HT1080 (cell line): ENCODE measurements around a stretch of chr1.

DNA sequence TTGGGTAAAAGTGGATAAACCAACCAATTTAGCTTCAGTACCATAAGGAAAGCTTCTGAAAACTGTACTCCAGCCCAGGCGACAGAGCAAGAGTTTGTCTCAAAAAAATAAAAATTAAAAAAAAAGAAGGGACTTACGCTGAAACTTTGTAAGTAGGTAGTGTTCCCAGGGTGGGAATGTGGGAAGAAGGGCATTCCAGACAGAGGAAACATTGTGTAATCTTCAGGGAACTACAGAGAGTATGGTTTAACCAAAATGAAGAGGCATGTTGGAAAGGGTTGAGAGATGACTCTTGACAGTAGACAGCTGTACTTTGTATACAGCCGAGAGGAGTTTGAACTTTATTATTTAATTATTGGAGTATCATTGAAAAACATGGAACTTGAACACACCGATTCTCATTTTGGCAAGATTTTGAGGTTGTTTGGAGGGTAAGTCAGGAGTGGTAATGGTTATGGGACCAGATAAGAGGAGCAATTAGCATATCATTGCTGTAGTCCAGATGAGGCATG lies 43.1 kb downstream of the PPP2R5A start:
RAMPAGE:
- cytosol, long total RNA, result no peak
- long total RNA, result no peak
- nucleus, long total RNA, result no peak

RAMPAGE:
- cytosol, long total RNA, result no peak
- long total RNA, result no peak
- nucleus, long total RNA, result no peak
Measured at GRCh38 chr1:212364498-212365519, 49.9 kb downstream of the PACC1 start.

DNA sequence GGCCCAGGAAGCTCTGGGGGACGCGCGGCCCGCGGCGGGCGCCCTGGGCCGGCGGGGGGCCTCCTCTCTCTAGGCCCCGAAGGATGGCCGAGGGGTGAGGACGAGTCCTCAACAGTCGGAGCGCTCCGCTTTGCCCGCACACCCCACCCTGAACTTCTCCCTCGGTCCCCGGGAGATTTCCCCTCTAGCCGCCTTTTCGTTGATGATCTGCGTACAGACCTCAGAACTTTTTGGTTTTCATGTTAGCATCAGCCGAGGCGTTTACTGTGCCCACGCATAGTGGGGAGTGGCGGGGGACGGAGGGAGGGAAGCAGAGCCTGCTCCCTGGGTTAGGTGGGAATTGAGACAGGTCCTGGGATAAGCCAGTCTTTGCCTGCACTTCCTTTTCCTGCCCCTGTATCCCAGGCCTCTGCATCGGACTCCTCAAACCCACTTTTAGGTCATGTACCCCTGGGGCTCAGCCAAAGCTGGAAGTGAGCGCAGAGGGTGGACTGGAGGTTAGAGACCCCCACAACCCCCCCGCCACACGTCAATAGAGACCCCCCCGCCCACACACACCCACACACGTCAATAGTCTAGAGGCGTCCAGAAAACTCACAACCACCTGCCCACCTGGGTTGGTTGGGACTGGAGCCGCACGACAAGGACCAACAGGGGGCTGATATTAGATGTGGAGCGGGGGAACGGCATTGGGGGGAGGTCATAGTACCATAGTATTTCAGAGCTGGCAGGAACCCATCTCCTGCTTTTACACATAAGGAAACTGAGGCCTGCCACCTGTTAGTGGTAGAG lies 680 bp downstream of the NENF start:
RAMPAGE:
- cytosol, long total RNA, result no peak
- long total RNA, result no peak
- nucleus, long total RNA, result no peak

DNA sequence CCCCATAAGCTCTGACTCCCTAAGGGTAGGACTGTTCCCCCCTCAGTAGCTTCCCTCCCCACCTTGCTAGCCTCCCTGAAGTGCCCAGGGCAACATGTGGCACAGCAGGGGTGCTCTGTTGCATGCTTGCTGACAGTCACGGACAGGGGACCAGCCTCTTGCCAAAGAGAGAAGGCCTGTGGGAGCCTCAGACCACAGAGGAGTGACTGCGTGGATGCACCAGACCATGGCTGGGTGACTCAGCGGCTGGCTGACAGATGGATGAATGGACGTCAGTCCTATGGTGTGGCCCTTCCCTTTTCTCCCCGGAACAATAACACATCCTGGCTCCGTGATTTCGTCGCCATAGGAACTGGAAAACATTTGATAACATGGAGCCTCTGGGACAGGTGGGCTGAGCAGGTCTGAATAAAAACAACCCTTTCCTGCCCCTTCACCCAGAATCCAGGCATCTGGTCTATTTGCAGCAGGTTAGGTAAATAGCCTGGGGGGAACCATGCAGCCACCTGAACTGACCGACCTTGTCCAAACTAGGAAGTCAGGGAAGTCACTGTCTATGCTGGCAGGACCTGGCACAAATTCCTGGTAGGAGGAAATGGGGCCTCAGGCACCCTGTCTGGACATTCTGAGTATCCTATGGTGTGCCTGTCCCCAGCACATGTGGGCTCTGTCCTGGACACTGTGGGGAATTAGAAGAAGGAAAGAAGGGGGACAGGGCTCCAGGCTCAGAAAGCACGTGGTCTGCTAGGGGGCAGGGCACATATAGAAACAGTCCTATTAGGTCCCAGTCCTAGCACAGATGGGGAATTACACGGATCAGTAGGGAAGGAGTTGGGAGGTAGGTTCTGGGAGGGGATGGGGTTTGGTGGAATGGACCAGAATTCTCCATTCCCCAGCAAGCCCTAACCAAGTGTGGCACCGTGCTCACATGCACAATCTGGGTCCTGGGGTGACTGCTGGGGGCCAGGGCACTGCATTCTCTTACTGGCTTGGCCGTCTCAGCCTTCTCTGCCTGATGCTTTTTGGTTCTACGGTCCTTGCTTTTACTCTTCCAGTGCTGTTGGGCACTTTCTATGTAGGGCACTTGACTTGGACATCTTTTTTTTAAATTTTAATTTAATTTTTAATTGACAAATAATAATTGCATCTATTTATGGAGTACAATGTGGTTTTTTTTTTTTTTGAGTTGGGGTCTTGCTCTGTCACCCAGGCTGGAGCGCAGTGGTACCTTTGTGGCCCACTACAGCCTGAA lies 53.6 kb downstream of the NENF start:
RAMPAGE:
- cytosol, long total RNA, result no peak
- long total RNA, result no peak
- nucleus, long total RNA, result no peak

DNA sequence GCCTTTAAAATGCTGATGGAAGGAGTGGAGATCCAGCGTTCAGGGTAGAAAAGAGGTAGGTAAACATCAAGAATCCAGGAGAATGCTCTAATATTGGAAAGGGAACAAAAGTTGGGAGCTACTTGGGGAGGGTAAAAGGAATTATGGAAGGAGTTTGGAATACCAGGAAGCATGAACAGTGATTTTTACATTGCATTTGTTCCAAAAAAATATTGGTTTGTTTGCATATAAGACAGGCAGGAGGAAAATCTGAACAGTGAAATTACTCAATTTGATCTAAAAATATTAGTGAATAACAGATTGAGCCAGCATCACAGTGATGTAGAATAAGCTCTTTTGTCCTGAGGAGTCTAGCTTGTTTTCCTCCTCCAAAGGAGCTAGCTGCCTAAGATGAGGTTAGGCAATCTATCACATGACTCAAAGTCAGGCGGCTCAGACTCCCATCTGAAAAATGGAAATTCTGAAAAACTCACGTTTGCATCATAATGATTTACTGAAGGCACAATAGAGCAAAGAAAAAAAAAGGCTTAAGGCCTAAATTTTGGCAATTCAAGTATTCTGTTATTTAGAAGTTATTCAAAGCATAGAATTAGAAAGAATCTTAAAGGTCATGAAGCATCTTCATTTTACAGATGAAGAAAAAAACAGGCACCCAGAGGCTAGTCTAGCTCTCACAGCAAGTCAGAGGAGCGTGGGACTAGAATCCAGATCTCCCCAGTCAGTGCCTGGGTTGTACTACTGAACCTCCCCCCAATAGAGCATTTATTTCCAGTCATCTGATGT lies 62.7 kb upstream of the ATF3 start:
RAMPAGE:
- cytosol, long total RNA, result no peak
- long total RNA, result no peak
- nucleus, long total RNA, result no peak

RAMPAGE:
- cytosol, long total RNA, result no peak
- long total RNA, result no peak
- nucleus, long total RNA, result no peak
Measured at GRCh38 chr1:212587460-212587708, 21.2 kb upstream of the ATF3 start.

DNA sequence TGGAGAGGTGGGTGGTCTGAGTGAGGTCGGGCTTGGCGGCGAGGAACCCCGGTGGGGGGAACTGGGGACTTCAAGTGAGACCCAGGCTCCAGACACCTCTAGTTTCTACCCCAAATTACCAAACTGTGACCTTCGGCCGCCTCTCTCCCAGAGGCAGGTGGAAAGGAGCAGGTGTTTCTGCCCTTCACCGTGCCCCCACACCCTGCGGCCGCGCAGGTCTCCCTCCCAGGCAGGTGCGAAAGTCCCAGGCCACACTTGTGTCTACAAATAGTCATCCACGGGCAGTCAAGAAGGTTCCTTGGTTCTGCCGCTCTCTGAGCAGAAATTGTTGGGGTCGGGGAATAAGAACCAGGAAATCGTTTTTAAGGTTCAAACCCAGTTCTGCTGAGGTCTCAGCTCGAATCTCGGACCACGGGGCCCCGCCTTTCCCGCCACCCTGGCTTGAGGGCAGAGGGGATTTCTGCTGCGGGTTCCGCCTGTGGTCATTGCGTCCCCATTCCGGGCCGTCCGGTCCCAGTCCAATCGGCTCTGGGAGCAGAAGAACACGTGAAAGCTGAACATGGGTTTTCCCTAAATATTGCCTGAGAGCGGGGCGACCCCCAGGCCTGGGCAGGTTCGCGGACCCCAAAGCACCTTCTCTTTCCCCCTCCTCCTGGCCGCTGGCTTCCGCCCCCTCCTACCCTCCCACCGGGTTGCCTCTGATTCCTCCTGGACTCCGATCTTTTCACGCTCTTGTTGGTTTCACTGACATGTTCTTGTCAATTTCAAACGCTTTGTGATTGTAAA lies 1.2 kb upstream of the ATF3 start:
RAMPAGE:
- cytosol, long total RNA, result no peak
- long total RNA, result no peak
- nucleus, long total RNA, result no peak

DNA sequence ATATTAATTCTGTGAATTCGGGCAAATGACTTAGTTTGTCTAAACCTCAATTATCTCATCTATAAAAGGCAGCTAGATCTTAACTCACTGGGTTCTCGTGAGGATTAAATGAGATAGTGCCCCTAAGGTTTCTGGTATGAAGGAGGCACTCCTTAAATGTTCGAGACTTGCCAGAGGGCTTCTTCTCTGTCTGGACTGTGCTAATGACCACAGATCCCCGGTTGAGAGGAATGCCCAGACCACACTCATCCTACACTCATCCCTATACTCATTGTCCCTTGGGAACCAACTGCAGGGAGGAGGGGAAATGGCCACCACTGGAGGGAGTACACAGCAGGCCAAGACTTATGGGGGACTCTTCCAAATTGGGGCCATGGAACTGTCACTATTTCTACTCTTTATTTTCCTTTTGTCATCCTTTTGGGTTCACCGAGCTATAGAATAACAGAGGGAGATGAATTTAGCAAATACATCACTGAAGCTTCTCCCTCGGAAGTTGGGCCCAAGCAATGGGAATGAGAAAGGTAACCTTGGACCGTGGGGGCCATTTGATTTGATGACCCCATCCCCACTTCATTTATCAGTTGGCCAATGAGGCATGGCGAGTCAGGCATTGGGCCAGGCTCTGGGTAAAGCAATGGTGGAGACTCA lies 5.0 kb downstream of the ATF3 start:
RAMPAGE:
- cytosol, long total RNA, result no peak
- long total RNA, result no peak
- nucleus, long total RNA, result no peak

DNA sequence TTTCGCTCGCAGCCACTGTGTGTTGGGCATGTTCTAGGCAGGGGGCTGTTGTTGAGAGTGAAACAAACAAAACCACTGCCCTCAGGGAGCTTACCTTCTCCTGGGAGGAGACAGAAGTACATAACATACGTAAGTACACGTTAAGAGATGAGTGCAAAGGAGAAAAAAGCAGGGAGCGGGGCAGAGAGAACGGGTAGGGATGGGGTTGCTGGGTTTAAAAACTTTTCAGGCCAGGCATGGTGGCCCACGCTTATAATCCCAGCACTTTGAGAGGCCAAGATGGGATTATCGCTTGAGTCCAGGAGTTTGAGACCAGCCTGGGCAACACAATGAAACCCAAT lies 6.7 kb downstream of the ATF3 start:
RAMPAGE:
- cytosol, long total RNA, result no peak
- long total RNA, result no peak
- nucleus, long total RNA, result no peak

GRCh38 chr1:212616926-212617398 lies 7.3 kb upstream of the GARIN4 start:
RAMPAGE:
- cytosol, long total RNA, result no peak
- long total RNA, result no peak
- nucleus, long total RNA, result no peak

RAMPAGE:
- cytosol, long total RNA, result no peak
- long total RNA, result no peak
- nucleus, long total RNA, result no peak
Measured at GRCh38 chr1:212638423-212638988, 14.2 kb downstream of the GARIN4 start.

DNA sequence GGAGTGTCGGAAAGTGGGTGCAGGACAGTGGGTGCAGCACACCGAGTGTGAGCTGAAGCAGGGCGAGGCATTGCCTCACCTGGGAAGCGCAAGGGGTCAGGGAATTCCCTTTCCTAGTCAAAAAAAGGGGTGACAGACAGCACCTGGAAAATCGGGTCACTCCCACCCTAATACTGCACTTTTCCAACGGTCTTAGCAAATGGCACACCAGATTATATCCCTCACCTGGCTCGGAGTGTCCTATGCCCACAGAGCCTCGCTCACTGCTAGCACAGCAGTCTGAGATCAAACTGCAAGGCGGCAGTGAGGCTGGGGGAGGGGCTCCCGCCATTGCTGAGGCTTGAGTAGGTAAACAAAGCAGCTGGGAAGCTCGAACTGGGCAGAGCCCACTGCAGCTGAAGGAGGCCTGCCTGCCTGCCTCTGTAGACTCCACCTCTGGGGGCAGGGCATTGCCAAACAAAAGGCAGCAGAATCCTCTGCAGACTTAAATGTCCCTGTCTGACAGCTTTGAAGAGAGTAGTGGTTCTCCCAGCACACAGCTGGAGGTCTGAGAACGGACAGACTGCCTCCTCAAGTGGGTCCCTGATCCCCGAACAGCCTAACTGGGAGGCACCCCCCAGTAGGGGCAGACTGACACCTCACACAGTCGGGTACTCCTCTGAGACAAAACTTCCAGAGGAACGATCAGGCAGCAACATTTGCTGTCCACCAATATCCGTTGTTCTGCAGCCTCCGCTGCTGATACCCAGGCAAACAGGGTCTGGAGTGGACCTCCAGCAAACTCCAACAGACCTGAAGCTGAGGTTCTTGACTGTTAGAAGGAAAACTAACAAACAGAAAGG lies 34.1 kb downstream of the GARIN4 start:
RAMPAGE:
- cytosol, long total RNA, result no peak
- long total RNA, result no peak
- nucleus, long total RNA, result no peak

GRCh38 chr1:212728613-212728991 lies 29.0 kb upstream of the BATF3 start:
RAMPAGE:
- cytosol, long total RNA, result no peak
- long total RNA, result no peak
- nucleus, long total RNA, result no peak

RAMPAGE:
- cytosol, long total RNA, result no peak
- long total RNA, result no peak
- nucleus, long total RNA, result no peak
Measured at GRCh38 chr1:212915183-212916162, 34.9 kb upstream of the VASH2 start.

RAMPAGE:
- cytosol, long total RNA, result no peak
- long total RNA, result no peak
- nucleus, long total RNA, result no peak
Measured at GRCh38 chr1:213005531-213006176, 10.0 kb downstream of the ANGEL2 start.

GRCh38 chr1:213045307-213045817 lies 5.7 kb upstream of the RPS6KC1 start:
RAMPAGE:
- cytosol, long total RNA, result no peak
- long total RNA, result no peak
- nucleus, long total RNA, result no peak

DNA sequence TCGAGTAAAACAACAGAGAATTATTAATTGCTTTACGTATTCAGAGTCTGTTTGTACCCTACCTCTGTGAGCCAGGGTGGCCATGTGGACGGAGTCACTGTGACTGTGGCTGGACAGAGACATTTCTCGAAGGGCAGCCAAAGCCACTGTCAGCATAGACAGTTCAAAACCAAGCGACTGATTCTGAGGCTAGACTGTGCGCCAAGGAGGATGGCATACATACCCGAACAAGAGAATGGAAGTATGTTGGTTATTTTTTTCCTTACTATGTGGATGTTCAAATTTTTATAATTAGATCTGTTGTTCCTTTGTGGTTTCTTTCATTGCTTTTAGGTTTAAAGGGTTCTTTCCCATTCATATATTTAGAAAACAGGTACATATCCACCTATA lies 390.9 kb upstream of the PROX1 start:
RAMPAGE:
- cytosol, long total RNA, result no peak
- long total RNA, result no peak
- nucleus, long total RNA, result no peak

DNA sequence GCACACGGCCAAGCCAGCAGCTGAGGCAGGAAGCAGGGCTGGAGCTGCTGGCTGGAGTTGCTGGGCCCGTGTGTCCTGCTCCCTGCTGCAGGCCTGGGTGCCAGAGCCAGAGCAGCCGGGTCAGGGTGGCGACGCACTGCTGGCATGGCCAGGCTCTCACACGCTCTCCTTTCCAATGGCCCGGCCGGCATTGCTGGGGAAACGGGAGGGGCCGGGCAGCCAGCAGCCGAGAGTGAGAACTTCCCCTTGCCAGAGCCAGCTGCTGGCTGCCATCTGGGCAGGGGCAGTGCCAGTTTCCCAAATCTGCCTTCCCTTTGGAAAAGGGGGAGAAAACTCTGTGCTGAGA lies 82.4 kb upstream of the PROX1 start:
RAMPAGE:
- cytosol, long total RNA, result no peak
- long total RNA, result no peak
- nucleus, long total RNA, result no peak

RAMPAGE:
- cytosol, long total RNA, result no peak
- long total RNA, result no peak
- nucleus, long total RNA, result no peak
Measured at GRCh38 chr1:214107222-214108050, 119.7 kb downstream of the PROX1 start.

DNA sequence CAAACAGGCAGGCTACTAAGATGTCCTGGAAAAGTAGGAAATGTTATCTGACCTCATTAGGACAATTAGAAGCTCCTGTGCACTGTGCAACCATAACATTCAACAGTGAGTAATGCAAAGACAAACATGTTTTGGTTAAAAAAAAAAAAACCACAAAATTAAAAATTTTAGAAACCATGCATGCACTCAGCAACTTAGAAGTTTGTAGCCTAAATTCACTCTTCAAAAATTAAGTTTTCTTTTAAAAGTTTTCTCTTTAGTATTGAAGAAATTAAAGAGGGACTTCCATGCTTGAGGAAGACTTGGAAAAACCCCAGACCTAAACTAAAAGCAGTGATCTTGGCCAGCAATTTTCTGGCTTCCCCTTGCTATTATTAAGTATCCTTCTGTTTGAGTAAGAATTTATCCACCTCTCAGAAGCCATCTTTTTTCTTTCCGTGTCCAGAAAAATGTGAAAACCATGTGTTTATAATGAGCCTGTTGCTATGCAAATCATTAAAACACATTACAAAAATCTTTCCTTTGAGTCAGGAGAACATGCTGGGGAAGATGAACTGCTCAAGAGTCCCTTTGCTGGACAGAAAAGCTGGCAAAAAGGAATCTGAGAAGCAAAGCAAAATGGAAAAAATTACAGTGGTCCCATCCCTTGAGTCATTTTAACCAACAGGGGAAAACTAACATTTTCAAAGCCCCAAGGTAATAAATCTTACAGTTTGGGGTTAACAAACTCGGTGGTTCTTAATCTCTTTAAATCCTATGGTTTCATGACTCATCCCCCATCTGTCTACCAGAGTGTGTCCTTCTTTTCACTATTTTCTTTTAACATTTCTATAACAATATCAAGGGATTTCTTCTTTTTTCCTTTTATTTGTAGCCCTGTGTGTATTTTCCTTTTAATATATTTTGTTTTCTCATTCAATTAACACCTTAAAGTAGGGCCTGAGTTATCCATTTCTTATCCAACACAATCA lies 105.7 kb downstream of the PTPN14 start:
RAMPAGE:
- cytosol, long total RNA, result no peak
- long total RNA, result no peak
- nucleus, long total RNA, result no peak